Endothelial cell (in vitro differentiated cells): ENCODE measurements around the genes KLHL13, RHOXF1 and XIAP.

GRCh38 chrX:118116436-118117380 is at the start of gene KLHL13:
Gene KLHL13, minus strand, starts transcription at chrX:118116810.
- PRO-cap: bidirectional peak, plus-strand start at chrX:118116895, minus-strand start at chrX:118116728; bidirectional peak, plus-strand start at chrX:118117222, minus-strand start at chrX:118117033

DNA sequence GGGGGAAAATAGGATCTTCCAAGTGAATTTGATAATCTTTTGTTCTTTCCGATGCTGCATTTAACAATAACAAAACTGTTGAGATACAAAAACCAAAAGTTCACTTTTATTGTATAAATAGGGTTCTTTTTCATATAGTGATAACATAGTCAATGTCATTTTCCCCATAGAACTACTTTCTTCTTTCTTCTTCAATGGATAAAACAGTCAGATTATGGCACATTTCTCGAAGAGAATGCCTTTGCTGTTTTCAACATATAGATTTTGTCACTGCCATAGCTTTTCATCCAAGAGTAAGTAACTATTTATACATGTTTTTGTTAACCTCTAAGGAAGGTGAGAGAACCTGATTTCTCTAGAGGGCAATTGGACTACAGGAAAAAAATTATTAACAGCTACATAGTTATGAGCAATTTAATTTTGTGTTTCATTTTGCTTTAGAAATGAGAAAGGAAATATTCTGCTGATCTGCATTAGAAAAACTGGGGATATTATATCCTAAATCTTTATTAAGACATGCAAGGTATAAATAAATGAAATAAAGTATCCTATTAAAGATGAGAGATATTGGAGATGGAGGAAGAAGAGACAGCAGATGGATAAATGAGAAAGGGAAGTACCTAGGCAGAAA is 59.0 kb upstream of the DOCK11 start:
- PRO-cap: no peak

- PRO-cap: no peak
Measured at GRCh38 chrX:118496769-118497199, 1.2 kb downstream of the DOCK11 start.

DNA sequence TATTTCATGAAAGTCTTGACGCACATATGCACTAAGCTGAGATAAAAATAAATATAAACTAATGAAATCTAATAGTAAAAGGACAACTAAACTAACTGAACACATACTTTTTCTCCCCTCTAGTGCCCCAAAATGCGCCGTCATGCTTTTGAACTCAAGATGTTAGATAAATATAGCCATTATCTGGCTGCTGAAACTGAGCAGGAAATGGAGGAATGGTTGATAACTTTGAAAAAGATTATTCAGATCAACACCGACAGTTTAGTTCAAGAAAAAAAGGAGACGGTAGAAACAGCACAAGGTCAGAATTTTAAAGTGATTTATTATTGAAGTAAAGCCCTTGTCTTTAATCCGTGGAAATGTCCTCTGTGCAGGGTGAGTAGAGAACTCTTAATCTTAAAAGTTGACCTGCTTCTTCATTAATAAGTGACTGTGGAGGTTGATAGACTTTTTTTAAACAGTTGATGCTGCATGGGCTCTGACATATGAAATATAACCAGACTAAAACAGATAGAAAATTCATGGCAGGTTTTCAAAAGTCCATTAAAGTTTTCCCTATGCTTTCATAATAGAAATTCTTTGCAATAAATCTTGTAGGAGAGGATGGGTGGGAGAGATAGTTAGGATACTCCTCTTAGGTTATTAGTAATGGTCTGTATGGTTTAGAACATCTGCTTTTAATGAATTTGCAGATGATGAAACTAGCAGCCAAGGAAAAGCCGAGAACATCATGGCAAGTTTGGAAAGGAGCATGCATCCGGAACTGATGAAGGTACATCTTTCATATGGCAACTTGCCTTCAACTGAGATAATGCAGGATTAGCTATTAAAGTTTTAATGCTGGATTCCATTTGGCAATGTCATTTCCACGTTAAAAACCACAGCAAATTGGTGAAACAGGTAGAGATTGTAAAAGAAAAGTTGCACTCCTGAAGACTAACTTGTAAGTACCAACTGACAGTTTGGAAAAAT is 70.6 kb downstream of the DOCK11 start:
- PRO-cap: no peak

DNA sequence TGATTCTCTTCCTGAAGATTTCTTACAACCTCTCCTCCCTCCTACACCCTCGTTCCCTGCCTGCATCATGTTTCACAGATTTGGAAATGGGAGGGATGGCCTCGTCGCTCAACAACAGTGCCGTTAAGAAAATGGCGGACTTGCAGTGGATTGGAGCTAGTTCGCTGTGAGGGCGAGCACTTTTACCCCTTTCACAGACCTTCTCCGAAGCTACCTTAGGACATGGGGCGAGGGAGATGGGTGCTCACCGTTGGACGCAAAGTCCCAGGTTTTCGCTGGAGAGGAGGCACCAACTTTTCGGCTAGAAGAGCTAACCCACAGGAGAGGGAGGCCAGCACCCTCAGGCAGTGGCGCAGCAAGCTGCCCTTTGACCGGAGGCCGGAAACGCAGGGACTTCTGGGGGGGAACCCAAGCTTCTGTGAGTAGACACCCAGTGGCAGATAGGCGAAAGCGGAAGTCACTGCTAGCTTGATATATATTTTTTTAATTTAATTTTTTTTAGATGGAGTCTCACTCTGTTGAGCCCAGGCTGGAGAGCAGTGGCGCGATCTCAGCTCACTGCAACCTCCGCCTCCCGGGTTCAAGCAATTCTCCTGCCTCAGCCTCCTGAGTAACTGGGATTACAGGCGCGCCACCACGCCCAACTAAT is 93.0 kb upstream of the IL13RA1 start:
- PRO-cap: no peak

- PRO-cap: no peak
Measured at GRCh38 chrX:118729037-118729540, 1.7 kb downstream of the IL13RA1 start.

DNA sequence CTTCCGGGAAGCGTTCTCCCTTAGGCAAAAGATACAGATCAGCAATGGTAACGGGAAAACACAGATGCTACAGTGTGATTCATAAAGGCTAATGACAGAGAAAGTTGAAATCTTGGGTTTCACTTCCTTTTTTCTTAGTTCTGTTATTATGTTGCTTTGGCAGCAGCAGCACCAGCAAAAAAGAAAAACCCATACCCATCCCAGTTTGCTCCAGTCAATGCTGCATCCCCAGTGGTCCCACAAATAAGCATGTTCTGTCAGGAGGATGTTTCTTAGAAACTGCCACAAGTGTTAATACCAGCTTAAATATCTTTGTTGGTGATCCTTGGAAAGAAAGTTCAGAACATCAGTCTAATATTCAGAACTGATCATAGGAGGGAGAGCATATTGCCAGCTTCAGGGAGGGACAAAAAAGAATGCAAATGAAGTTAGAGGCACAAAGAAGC is 41.2 kb downstream of the LONRF3 start:
- PRO-cap: no peak

GRCh38 chrX:119189579-119190044 is 46.5 kb upstream of the PGRMC1 start:
- PRO-cap: no peak

DNA sequence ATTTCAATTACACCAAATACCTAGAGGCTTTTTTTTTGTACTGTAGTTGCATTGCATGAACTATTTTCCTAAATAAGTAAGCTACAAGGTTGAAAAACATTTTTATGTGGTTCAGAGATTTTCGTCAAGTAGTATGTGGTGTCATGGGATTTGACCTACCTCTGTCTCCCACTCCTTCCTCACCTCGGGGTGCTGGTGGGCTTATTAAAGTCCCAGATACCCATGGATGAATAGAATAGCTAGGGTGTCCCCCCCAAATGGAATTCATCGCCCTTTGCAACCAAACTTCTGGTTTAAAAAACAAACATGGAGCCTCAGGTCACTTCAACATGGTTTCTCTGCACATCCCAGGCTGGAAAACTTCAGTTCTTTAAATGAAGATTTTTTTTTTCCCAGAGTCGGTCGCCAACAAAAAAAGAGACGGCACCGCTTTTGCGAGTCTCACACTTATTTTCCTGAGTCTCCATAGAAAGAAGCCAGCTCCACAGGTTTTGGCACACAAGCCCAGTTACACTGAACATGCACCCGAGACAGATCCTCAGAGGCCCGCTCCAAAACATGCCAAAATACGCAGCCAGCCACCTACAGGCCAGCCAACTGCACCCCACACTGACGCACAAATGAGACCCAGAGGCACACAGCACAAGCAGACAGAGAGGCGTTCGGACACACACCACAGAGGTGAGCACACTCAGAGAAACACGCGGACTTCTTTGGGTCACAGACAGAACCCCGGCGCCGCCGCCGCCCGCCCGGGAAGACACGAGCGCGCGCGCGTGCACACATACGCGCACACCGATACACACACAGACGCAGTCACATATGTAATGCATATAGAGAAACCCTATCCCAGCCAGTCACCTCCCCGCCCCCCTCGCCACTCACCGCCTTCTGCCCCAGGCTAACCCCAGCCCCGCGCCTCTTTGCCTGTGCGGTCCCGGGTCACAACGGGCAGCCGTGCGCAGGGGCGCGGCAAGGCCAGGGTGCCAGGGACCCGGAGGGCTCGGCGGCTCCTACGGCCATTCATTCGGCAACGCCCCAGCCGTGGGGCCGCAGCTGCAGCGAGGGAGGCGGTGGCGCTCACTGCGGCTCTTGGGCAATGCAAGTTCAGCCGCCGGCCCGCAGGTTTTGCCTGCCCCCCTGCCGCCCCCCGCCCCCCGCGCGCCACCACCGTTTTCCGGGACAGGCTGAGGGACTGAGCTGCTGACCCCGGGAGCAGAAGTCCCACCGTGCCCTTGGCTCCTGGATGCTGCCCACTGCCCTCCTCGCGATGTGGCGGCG is 801 bp downstream of the SEPTIN6 start:
- PRO-cap: unidirectional peak, plus-strand start at position 1,218 of the sequence

GRCh38 chrX:119821679-119822281 is 30.4 kb upstream of the RPL39 start:
- PRO-cap: bidirectional peak, plus-strand start at chrX:119821956, minus-strand start at chrX:119821879

DNA sequence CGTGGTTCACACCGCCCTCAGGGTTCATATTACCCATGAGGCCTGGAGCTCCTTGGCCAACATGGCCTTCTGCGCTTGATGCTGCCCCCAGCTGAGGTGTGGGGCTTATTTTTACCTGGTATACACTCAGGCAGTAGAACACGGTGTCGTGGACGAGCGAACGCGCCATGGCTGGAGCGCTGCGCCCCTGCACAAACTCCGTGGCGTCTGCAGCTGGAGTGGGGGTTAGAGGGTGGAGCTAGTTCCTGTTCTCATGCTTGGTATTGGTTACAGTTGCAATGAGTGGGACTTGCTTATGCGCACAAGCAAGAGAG is at the start of gene RHOXF1:
RHOXF1 (minus strand) TSS at position 220 of the 314 bp plus-strand sequence.
- PRO-cap: no peak

DNA sequence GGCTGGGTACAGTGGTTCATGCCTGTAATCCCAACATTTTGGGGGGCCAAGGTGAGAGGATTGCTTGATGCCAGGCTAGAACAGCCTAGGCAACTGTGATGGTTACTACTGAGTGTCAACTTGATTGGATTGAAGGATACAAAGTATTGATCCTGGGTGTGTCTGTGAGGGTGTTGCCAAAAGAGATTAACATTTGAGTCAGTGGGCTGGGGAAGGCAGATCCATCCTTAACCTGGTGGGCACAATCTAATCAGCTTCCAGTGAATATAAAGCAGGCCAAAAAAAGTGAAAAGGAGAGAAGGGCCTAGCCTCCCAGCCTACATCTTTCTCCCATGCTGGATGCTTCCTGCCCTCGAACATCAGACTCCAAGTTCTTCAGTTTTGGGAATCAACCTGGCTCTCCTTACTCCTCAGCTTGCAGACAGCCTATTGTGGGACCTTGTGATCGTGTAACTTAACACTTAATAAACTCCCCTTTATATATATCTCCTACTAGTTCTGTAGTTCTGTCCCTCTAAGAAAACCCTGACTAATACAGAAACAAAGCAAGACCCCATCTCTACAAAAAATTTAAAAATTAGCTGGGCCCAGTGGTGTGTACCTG is 13.1 kb downstream of the CUL4B start:
- PRO-cap: no peak

DNA sequence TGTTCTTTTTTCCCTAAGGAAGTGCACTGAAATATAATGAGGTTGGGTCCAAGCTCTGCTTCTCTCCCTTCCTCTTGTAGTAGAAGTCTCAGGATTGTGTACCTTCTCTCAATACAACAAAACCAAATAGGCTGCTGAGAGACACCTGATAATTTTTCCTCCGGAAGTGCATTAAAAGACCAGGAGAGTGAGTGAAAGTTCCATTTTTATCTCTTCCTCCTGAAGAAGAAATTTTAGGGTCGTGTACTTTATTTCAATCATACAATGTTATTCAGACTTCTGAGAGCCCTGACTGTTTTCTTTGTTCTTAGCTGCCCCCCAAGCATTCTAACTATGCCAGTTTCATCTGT is 1052.1 kb upstream of the GRIA3 start:
- PRO-cap: no peak

- PRO-cap: unidirectional peak, plus-strand start at chrX:122727495
Measured at GRCh38 chrX:122727435-122727765, 456.7 kb upstream of the GRIA3 start.

DNA sequence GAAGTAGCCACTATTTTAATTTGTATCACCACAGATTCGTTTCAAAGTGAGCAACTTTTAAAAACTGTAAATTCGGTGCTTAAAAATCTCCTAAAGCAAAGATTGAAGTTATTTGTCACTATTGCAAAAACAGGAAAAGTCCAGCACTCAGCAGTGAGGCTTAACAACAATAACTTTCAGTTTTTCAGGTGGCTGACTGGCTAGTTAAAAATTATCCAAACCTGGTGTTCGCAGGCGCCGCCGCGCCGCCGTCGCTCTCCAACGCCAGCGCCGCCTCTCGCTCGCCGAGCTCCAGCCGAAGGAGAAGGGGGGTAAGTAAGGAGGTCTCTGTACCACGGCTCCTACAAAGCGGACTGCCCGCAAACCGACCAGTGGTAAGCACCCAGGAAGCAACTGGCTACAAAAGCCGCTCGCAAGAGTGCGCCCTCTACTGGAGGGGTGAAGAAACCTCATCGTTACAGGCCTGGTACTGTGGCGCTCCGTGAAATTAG is 218.7 kb downstream of the THOC2 start:
- PRO-cap: no peak

DNA sequence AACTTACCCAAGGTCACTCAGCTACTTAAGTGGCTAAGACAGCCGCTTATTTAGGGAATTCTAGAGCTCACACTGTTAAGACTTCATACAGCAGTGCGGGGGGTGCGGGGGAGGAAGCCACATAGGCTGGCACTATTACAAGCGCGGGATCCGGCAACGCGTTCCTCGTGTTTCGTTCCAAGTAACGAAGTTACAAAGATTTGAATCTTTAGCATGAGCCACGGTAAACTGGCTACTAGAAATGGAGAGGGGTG is 1.3 kb downstream of the THOC2 start:
- PRO-cap: no peak

DNA sequence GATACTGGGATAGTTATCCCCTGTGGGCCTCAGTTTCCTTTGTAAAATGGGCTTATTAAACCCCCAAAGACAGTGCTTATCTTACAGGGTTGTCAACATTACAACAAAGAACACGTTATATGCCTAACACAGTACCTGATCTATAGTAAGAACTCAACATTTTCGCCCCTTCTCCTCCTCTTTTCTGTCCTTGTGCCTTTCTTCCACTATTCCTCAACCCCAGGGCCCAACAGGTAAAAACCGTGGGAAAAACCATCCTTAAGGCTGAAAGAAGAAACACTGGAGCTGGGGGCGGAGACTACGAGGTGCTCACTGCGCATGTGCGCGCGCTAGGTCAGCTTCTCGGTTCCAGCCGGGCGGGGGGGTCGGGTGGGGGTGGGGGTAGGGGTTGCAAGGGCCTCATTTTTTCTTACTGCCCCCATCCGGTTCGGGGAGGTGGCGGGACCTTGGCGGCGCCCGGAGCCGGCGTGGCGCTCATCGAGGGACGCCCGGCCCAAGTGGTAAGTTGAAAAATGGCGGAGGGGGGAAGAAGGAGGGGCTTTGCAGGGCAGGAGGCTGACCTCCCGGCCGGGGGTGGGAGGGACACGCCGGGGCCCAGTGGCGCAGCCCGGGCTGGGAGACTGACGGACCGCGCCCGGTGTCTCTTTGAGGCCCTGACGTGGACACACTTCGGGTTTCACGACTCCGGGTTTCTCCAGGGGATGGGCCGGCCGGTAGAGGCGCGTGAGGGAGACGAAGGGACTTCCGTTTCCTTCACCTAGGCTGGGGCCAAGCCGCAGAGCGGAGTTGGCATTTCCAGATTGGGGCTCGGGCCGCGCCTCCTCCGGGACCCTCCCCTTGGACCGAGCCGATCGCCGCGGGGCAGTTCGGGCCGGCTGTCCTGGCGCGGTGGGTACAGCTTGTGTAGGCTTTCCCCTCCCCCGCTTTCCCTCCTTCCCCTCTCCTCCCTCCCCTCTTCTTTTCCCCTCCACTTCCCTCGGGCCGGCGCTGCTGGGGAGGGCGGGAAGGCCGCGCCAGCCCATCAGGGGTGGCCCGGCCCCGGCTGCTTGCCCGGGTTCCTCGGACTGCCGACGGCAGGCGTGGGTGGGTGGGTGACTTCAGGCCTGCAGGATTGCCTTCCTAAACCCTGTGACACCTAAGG is at the start of gene XIAP:
XIAP (plus strand) TSS at position 648 of the 1,141 bp plus-strand sequence.
- PRO-cap: bidirectional peak, plus-strand start at position 412 of the sequence, minus-strand start at position 231 of the sequence; bidirectional peak, plus-strand start at position 864 of the sequence, minus-strand start at position 499 of the sequence; bidirectional peak, plus-strand start at position 1,062 of the sequence, minus-strand start at position 1,066 of the sequence

GRCh38 chrX:123962619-123963938 is 1.6 kb downstream of the STAG2 start:
- PRO-cap: bidirectional peak, plus-strand start at chrX:123963170, minus-strand start at chrX:123963085

DNA sequence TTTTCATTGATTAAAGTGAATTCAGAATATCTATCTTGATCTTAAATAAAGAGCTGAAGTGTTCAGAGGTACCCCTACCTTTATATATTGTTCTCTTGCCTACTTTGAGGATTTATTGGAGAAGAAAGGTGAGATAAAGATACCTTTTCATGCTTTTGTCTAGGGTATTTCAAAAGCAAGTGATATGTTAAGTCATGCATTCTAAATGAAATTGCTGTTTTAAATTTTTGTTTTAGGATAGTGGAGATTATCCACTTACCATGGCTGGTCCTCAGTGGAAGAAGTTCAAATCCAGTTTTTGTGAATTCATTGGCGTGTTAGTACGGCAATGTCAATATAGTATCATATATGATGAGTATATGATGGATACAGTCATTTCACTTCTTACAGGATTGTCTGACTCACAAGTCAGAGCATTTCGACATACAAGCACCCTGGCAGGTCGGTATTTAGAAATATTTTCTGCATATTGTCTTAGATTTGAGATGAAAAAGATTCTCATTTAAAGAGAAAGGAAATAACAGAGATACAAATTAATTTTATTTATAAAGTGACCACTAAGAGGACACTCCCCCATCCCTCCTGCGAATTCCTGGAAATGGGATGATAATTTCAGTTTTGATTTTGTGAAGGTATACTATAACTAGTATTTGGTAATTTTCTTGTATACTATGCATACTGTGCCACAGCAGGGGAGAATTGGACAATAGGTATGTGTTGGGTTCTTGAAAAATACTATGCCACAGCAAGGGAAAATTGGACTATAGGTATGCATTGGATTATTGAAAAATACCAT is 83.6 kb downstream of the STAG2 start:
- PRO-cap: no peak

GRCh38 chrX:124194234-124194712 is 138.2 kb upstream of the TEX13D start:
- PRO-cap: bidirectional peak, plus-strand start at chrX:124194490, minus-strand start at chrX:124194332